SK-N-DZ (cell line): ENCODE data around the gene DUXB.

GRCh38 chr16:72958262-72959298 is 89.3 kb downstream of the ZFHX3 start:
RAMPAGE:
- cytosol, long total RNA, result no peak
- nucleus, long total RNA, result no peak

DNA sequence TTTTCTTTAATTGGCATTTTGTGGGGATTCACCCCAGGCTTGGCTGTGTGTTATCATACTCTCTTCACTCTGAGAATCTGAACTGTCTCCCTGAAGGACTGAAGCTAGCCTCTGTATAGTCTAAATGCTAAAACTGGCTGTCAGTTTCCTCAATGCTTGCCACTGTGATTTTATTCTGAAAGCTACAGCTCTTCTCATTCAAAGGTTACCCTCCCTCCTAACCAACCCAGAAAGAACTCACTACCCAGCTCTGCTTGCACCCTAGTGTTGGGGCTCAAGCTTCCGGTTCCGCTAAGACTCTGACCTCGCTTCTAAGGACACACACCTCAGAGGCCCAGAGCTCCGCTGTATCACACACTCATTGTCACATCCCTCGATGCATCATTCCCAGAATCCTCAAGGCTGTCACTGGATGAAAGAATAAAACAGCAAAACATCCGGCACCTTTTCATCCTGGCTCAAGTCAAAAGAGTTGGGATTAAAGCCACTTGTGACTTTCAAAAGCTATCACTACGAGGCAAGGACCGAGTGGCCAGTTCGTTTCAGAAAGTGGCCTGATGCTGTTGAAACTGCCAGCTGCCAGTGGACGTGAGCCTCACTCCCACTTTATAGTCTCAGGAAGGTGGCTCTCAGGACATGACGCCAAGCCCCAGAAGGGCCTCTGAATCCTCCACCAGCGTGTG is 29.1 kb downstream of the ZFHX3 start:
RAMPAGE:
- cytosol, long total RNA, result no peak
- nucleus, long total RNA, result no peak

DNA sequence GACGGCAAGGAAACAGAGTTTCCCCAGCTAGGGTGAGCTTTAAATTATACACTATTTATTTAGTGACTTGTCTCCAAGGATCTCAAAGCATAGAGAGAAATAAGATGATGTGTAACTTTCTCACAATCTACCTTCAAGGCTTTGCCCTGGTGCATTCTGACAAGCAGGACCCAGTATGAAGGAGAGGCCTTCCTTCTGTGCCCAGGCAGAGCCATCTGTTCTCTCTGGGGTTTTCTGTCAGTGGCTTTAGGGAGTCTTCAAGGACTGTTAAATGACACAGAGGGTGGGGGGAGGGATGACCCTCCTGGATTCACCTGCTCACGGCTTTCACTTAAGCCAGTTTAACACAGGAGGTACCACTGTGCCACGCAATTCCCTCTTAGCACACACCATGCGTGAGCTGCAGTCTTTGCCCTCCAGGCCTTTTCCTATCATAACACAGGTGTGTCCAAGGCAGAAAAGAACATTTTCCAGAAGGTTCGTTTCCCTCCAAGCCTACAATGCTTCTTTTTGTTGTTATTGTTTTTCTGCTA is 1.2 kb downstream of the ZFHX3 start:
RAMPAGE:
- cytosol, long total RNA, result no peak
- nucleus, long total RNA, result no peak

DNA sequence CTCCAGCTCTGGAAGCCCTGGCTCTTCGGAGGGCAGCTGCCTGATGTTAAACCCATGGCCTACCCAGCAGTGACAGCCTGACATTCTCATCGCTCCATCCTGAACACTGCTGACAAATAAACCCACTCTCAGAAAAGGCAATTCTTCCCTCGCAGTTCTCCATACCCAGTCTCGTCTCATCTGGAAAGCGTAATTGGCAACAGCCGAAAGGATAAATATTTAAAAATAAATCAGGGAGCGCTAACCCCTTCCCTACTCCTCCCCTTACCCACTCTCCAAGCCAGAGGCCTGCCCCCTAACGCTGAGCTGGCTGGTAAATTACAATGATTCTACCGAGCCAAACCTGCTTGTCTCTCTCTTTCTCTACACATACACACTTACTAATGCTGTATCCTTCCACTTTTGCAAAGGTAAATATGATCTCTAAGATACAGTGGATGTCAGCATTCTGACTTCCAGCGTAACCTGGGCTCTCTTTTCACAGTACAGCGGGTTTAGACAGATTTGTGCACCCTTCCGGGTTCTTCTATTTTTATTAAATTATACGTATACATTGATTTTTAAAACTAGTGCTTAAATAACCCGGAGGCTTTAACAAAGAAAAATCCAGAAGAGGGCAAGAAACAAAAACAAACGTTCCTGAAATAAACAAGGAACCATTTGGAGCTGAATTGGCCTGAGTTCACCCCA is 2.9 kb upstream of the ZFHX3 start:
RAMPAGE:
- cytosol, long total RNA, result no peak
- nucleus, long total RNA, result no peak

DNA sequence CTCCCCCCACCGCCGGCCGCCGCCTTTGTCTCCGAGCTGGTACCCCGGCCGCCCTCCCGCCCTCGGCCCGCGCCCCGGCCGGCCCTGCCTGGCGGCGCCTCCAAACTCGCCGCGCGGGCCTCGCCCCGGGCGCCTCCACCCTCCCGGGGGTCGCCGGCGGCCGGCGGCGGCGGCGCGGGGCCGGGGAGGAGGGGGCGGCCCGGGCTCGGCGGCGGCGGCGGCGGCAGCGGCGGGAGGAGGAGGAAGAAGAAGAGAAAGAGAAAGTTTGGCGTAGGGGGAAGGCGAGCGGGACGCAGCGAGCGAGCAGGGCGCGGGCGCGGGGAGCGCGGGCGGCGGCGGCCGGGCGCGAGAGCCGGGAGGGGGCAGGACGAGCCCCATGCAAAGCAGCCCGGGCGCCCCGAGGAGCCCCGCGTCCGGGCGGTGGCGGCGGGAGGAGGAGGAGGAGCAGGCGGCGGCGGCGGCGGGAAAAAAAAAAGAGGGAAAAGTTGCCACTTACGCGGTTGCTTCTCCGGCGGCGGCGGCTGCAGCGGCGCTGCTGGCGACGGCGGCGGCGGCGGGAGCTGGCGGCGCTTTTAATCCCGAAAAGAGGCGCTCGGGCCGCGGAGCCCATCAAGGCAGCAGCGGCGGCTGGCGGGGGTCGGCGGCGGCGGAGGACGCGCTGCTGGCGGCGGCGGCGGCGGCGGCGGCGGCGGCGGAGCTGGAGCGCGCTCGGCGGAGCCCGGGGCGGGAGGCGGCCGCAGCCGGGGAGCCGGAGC is 10.3 kb upstream of the ZFHX3 start:
RAMPAGE:
- cytosol, long total RNA, result no peak
- nucleus, long total RNA, result no peak

GRCh38 chr16:73062597-73062878 is 14.6 kb upstream of the ZFHX3 start:
RAMPAGE:
- cytosol, long total RNA, result no peak
- nucleus, long total RNA, result no peak

GRCh38 chr16:73093418-73093735 is 45.4 kb upstream of the ZFHX3 start:
RAMPAGE:
- cytosol, long total RNA, result no peak
- nucleus, long total RNA, result no peak

RAMPAGE:
- cytosol, long total RNA, result no peak
- nucleus, long total RNA, result no peak
Observed at GRCh38 chr16:73889210-73889710, 407.4 kb upstream of the PSMD7 start.

RAMPAGE:
- cytosol, long total RNA, result no peak
- nucleus, long total RNA, result no peak
Observed at GRCh38 chr16:73949730-73950111, 346.9 kb upstream of the PSMD7 start.

DNA sequence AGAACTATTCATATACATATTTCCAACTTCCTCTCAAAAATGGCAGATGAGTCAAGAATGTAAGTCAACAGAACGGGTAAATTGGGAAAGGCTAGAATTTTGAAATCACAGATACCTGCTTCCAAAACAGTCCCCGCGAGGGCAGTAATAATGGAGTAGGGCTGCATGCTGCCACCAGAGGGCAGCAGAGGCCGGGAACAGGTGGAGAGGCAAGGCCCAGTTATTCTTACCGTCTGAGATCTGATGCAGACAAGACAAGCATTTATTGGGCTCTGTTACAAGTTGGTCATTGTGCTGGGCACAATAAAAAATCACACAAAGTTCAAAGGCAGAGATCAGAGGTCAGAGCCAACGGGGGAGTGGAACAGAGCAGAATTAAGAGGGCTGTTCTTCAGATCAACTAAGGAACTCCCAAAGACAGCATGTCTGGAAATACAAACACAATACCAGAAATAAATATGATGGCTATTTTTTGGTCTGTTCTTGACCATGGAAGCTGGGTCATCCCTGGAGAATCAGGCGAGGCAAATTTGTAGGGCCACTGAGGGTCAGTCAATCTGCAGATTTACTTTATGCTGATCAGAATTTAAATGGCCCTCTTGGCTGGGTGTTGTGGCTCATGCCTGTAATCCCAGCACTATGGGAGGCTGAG is 8.9 kb upstream of the MLKL start:
RAMPAGE:
- cytosol, long total RNA, result no peak
- nucleus, long total RNA, result no peak

RAMPAGE:
- cytosol, long total RNA, result no peak
- nucleus, long total RNA, result no peak
Observed at GRCh38 chr16:74736645-74737219, 36.1 kb upstream of the MLKL start.

GRCh38 chr16:75083360-75084064 is 33.1 kb downstream of the LDHD start:
RAMPAGE:
- cytosol, long total RNA, result no peak
- nucleus, long total RNA, result no peak

GRCh38 chr16:75219766-75220150 is 970 bp downstream of the CTRB1 start:
RAMPAGE:
- cytosol, long total RNA, result no peak
- nucleus, long total RNA, result no peak

DNA sequence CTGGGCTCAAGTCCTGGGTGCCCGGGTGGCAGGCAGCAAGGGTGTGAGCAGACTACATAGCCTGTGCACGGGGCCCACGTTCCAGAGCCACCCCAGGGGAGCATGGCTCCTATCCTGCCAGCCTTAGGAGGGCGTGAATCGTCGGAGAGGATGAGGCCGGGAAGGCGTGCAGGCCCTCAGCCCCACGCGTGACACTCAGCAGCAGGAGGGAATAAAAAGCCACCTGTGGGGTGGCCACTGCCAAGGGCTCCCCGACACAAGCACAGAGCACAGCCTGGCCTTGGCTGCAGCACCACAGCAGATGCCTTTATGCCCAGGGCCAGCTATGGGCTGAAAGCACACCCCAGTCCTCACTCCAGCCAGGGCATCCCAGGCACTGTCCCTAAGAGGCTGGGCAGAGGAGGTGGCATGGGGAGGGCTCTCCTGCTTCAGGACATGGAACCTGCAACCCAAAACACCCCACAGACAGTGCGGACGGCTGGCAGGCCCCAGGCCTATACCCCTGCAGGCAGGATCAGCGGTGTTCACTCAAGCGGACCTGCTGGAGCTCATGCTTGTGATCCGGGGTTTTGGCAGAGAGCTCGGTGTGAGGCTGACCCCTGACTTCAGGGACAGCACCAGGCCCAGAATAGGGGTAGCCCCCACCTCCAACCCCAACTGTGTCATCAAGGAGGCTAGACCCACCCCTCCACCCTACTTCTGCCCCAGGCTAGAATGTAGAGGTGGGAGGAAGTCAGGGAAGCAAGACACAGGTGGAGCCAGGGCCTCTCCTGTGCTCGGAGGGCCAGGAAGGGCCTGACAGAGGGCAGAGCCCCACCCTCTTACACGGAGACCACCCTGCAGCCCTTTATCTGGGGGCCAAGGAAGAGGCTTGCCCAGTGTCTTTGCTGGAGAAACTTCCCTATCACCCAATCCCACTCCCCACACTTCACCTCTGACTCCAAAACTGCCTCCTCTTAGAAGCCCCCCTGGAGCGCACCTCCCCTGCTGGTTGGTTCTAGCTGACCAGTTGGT is 2.5 kb downstream of the BCAR1 start:
RAMPAGE:
- cytosol, long total RNA, result no peak
- nucleus, long total RNA, result no peak

GRCh38 chr16:75256933-75257427 is 5.6 kb upstream of the BCAR1 start:
RAMPAGE:
- cytosol, long total RNA, result no peak
- nucleus, long total RNA, result no peak

DNA sequence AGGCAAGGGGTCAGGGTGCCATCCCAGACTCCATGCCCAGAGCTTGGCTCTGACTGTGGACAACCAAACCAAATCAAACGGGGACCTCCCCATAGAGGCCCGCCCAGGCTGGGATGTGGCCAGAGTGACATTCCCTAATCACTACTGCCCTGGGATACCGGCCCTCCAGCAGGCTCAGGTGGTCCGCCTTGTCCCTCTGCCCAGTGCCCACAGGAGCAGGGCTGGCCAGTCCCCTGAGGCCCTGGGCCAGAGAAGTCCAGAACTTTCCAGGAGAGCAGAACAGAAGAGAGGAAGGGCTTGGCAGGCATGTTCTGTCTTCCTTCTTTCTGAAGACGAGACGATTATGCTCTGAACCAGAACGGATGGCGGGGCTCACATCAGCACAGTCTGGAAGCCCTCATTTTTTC is 12.8 kb upstream of the BCAR1 start:
RAMPAGE:
- cytosol, long total RNA, result no peak
- nucleus, long total RNA, result no peak

RAMPAGE:
- cytosol, long total RNA, result no peak
- nucleus, long total RNA, result no peak
Observed at GRCh38 chr16:75265508-75266625, 14.4 kb upstream of the BCAR1 start.

RAMPAGE:
- cytosol, long total RNA, result no peak
- nucleus, long total RNA, result no peak
Observed at GRCh38 chr16:75486058-75486542, 9.1 kb downstream of the CHST6 start.

DNA sequence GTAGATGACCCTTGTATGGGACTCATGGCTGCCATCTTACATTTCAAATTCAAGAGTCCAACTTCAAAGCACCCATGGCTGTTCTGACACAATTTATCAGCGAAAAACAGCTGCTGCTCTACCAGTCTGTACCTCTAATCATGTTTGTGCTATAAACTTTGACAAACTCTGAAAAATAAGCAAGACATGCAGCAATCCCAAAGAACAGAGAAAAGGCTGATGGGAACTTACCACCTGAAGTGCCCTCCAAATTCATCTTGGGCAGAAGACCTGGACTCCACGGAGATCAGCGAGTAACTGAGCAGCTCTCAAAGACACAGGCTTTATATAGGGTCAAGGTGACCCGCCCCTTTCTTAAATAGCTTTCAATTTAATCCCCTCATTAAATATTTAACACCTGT is at the start of gene DUXB:
TSS of gene DUXB (minus strand) at position 299 of the 401 bp plus-strand sequence.
RAMPAGE:
- cytosol, long total RNA, result no peak
- nucleus, long total RNA, result no peak

DNA sequence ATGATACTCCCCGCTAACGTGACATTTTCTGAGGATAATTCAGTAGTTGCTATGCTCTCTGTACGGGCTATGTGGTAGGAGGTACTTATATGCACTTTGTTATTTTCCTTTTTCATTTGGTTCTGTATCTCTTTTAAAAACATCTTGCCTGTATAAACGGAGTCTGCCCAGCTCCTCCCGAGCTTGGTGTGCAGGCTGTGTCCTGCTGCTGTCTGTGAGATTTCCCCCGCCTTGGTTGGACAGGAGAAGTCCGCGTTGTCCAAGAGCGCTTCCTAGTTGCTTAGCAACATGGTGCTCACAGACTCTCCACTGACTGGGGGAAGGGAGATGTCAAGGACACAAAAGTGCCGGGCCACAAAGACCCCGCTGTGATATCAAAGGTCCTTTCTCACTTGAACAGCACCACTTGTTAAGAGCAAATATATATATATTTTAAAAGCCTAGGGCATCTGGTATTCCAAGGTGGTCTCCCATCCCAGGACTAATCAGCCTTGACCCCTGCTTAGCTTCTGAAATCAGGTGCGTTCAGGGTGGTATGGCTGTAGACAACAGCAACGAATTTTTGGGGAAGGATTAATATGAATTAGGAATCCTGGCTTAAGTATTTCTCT is 134.4 kb upstream of the CPHXL start:
RAMPAGE:
- cytosol, long total RNA, result no peak
- nucleus, long total RNA, result no peak